Right ventricle myocardium (tissue), 1 donor: ENCODE measurements around the gene PADI3.

DNA sequence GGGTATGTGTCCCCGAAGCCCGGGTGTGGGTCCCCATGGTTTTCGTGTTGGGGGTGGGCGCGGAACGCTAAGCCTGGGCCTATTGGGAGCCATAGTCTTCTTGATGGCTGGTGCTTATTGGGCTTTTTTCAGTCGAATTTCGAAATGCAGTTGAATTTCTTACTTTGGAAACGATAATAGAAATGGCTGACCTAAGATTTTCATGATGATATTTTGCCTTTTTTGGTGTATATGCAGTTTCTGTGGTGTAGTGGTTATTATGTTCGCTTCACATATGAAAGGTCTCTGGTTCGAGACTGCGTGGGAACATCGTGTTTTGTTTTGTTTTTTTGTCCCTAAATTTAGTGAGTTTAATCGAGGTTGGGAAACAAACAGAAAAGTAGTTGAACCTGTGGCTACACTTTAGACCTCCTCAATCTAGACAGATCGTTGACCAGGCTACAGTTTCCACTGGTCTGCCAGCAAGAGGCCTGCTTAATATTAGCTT is 61.7 kb upstream of the CROCC start:
- PRO-cap, 2 experiments = no peak in any of the 2 experiments

- PRO-cap, 2 experiments = peak in 2 of 2 experiments; most common plus-strand start chr1:16889512 (in 1); most common minus-strand start chr1:16889450 (in 2)
Measured at GRCh38 chr1:16888573-16889785, 32.8 kb upstream of the CROCC start.

GRCh38 chr1:16943728-16944418 is 22.1 kb downstream of the CROCC start:
- PRO-cap, 2 experiments = no peak in any of the 2 experiments

DNA sequence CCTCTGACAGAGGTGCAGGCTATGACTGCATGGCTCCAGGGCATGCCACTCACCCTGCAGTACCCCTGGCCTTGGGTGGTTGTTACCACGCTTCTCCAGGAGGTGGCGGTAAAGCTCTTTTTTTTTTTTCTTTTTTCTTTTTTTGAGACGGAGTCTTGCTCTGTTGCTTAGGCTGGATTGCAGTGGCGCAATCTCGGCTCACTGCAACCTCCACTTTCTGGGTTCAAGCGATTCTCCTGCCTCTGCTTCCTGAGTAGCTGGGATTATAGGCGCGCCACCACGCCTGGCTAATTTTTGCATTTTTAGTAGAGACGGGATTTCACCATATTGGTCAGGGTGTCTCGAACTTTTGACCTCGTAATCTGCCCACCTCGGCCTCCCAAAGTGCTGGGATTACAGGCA is 28.7 kb downstream of the MFAP2 start:
- PRO-cap, 2 experiments = no peak in any of the 2 experiments

GRCh38 chr1:17075482-17075777 is 21.6 kb upstream of the SDHB start:
- PRO-cap, 2 experiments = no peak in any of the 2 experiments

- PRO-cap, 2 experiments = no peak in any of the 2 experiments
Measured at GRCh38 chr1:17156040-17156566, 36.9 kb upstream of the PADI2 start.

DNA sequence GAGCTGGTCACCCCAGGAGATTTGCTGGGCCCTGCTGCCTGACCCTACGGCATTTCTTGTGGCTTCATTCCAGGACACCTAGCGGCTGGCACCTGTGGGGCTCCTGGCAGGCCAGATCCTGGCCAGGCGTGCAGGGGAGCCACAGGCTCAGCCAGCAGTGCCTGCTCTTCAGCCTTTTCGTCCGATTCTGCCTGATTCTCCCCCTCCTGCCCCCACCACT is 7.2 kb downstream of the PADI1 start:
- PRO-cap, 2 experiments = no peak in any of the 2 experiments

DNA sequence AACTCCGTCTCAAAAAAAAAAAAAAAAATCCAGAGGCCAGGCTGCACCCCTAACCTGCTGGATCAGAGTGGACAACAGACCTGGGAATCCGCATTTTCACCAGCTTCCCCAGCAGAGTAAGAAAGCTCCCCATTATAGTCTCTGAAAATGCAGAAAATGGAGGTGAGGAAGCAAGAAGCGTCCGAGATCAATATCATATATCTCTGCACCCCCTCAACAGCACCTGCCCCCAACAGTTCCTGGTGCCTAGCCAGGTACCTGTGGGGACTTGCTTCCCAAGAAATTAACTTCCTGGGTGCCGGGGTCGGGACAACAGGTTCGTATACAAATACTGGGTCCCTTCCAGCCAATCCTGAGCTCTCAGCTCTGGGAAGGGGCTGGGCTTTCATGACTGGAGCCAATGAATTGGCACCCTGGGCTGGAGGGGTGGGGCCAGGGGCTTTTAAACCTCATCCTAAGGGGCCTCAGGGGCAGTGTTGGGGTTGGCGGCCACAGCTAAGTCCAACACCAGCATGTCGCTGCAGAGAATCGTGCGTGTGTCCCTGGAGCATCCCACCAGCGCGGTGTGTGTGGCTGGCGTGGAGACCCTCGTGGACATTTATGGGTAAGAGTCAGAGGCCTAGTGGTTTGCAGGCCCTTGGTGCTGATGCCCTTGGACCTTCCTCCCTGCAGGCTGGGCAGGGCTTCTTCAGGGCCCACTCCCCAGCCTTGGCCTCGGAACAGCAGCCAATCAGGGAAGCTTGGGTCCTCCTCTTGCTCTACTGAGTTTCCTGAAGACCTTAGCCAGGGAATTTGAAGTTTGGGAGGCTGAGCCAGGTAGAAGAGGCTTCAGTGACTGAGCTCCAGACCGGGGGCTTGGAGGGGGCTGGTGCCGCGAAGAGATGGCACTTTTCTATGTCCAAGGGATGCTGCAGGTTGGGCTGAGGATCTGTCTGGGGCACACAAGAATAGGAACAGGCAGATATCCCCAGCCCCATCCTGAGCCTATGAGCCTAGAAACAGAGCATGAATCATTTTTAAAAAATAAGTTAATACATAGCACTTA is at the start of gene PADI3:
PADI3 (plus strand) TSS at position 473 of the 1,045 bp plus-strand sequence.
- PRO-cap, 2 experiments = no peak in any of the 2 experiments

DNA sequence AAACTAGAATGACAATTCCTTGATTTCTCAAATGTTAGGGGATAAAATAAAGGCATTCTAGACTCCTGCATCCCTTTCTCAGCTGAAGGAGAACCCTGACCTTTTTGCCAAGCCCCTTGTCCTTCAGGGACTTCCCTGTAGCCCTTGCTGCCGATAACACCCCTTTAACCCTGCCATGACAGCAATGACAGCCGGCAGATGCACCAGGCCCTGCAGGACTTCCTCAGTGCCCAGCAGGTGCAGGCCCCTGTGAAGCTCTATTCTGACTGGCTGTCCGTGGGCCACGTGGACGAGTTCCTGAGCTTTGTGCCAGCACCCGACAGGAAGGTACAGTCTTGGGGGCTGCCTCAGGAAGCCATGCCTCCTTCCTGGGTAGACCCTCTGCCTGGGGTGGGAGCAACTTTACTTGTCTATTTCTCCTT is 16.2 kb upstream of the PADI6 start:
- PRO-cap, 2 experiments = no peak in any of the 2 experiments

DNA sequence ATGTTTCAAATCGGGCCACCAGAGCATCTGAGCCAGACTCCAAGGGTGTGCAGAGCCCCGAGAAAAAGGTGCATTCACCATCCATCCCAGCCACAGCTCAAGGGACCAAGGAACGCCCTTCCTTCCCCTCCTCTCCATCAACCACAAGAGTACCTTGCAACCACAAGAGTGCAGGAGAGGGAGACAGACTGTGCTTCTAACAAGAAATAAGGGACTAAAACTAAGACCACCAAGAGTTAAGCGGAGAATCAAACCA is 28.6 kb downstream of the RCC2 start:
- PRO-cap, 2 experiments = no peak in any of the 2 experiments

DNA sequence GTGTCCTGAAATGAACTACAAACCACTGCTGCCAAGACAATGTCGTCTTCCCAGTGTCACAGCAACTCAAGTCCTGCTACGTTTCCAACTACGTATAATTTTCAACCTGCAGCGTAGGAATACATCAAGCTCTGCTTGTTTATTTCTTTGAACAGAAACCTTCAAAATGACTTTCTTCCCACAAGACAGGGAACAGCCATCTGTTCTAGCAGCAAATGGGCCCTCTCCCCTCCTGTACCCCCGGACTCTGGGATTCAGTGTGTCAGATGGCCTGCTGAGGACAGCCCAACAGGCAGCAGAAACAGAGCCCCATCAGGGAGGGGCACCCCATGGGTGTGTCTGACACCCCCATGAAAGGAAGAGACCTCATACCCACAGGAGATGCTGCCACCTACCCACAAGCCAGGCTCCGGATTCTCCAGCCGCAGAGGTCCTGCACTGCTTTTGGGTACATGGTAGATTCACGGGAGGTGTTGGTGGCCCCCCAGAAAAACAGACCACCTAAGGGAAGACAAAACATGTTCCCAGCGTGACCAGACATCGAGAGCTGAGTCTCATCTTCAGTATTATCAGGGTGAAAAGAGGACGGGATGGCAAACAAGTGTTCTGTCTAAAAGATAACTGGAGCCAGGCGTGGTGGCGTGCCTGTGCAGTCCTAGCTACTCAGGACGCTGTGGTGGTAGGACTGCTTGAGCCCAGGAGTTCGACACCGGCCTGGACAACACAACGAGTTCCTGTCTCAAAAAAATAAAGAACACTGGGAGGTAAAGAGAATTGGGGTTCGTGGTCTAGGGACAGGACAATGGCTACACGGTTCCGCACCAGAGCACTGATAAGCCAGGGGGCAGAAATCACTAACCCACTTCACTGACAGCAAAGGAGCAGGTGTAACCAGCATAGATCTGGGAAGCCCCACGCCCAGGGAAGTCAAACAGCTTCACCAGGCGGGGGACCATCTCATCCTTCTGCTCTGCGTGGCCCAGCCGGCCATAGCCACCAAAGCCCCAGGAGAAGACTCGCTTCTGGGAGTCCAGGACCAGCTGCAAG is 26.5 kb downstream of the RCC2 start:
- PRO-cap, 2 experiments = no peak in any of the 2 experiments

GRCh38 chr1:17433946-17435244 is 5.1 kb downstream of the RCC2 start:
- PRO-cap, 2 experiments = no peak in any of the 2 experiments

- PRO-cap, 2 experiments = no peak in any of the 2 experiments
Measured at GRCh38 chr1:17519797-17520570, 19.5 kb upstream of the ARHGEF10L start.

- PRO-cap, 2 experiments = no peak in any of the 2 experiments
Measured at GRCh38 chr1:17527044-17527962, 12.2 kb upstream of the ARHGEF10L start.

DNA sequence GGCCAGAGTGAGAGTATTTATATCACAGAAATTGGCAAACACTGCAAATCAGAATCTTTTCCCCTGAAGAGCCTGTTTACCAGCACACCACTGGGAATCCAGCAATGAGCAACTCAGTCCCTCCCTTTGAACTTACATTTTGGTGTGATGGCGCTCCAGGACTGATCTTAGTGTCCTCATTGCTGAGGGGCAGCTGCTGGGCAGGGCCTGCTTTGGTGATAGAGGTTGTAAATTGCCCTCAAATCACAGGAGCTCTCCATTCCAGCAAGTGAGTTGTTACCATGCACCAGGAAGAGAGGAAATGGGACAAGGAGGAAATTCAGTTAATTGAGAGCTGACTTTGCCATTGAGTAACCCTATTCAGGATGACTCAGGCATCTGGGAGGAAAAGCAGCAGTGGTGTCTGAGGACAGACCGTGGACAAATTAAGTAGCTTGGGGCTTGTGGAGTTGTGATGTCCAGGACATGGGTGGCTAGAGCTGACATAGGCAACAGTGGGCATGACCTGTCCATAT is 5.8 kb downstream of the ARHGEF10L start:
- PRO-cap, 2 experiments = no peak in any of the 2 experiments

GRCh38 chr1:17568973-17569444 is 29.5 kb downstream of the ARHGEF10L start:
- PRO-cap, 2 experiments = peak in 1 of 2 experiments; most common plus-strand start chr1:17569363 (in 1)

DNA sequence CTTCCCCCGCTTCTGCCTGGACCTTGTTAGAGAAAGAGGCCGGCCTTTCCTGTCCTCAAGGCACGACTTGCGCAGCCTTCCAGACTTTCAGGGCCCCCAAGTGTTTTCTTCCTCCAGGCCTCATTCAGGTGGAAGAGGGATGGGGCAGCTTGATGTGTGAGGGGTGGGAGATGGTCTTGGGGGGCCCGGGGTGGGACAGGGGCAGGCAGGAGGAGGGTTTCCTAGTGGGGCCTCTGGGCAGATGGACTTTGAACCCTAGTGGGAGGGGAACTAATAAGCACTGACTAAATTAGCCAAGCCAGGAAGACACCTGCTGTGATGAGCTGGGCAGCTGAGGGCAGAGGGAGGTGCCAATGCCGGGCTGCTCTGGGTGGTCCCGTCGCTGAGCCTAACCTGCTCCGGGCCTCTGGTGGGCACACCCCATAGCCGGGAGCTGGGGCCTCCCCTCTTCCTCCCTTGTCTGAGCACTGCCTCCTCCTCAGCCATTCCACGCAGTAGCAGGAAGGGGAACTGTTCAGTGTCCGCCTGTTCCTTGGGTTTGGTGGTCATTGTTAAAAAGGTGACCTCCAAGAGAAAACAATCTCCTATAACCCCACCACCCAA is 36.6 kb downstream of the ARHGEF10L start:
- PRO-cap, 2 experiments = no peak in any of the 2 experiments

DNA sequence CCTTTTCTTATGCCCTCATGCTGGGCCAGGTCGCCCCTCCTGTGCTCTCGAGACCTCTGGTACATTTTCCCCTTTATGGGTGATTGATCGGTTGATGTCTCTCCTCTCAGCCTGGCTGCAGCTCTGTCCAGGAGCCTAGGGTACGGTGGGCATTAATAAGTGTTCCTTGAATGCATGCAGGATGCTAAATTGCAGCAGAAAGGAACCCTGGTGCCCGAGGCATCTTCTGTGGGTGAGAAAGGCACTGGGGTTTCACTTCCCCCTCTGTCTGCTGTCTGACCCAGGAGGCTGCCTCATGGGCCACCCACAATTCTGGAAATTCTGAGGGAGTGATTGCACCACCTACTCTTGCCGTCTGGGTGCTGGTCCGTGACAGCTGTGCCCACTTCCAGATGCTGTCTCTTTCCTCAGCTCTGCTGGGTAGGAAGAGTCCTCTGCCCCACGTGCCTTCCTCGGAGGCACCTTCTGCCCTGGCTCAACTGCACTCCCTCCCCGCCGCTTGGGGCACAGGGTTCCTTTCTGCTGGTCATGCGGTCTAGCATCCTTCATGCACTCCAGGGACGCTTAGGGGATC is 96.2 kb downstream of the ARHGEF10L start:
- PRO-cap, 2 experiments = no peak in any of the 2 experiments

DNA sequence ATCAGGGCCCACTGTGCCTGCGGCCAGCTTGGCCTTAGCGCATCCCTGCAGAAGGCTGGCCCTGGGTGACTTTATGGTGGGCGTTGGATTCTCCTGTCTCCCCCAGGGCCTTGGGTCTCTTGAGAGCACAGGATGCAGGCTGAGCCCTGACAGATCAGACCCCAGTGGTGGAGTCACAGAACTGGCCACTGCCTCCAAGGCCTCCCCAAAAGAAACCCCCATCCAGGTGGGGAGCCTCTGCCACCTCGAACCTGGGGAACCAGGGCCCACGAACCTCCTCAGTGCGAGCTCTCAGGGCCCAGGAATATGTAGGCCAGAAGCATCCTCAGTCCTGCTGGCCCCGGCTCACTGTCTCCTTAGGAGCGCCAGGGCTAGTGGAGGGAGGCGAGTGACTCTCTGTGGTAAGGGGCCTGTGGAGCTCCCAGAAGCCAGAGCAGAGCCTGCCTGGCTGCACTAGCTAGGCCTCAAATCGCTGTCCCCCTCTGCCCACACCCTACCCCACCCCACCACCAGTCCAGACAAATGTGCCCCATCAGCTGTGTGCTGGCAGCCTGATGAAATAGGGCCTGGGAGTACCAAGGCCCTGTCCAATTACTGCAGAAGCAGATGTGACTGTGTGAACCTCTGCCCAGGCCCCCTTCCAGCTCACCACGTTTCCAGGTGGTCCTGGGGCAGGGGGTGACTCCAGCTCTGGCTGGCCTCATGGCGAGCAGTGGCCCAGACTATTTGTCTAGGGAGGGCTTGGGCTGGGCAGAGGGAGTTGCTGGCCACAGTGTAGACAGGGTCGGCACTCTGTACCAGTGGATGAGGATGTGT is 103.5 kb upstream of the ACTL8 start:
- PRO-cap, 2 experiments = no peak in any of the 2 experiments

DNA sequence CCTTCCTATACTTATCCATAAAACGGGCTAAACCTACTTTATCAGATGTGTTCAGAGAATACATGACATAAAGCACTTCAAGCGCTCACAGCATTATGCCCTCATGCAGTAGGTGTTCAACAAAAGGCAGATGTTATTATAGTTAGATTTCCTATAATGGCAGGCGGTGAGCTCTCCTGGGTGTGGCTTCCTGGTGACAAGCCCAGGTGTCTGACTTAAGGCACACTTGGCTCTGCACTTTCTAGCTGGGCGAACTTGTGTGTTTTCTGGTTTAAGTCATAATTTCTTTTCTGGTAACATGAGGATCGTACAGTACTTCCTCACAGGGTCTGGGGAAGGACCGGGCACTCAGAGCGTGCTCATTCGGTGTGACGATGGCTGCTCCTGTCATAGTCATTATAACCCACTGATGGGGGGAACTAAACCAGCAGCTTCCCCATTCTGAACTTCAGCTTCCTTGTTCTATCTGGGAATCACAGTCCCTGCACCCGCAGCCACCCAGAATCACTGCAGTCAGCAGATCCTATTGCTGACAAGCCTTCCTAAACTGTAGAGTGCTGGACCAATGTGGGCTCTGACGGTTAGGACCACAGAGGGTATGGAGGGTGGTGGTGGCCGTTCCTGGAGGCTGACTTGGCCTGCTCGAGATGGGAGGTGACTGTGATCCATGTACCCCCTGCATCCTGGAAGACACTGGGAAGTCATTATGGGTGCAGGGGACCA is 52.8 kb downstream of the IGSF21 start:
- PRO-cap, 2 experiments = no peak in any of the 2 experiments